Metastatic Breast Carcinoma in the Ovary (tissue), 3 donors: ENCODE results near the gene RBL1.

DNA sequence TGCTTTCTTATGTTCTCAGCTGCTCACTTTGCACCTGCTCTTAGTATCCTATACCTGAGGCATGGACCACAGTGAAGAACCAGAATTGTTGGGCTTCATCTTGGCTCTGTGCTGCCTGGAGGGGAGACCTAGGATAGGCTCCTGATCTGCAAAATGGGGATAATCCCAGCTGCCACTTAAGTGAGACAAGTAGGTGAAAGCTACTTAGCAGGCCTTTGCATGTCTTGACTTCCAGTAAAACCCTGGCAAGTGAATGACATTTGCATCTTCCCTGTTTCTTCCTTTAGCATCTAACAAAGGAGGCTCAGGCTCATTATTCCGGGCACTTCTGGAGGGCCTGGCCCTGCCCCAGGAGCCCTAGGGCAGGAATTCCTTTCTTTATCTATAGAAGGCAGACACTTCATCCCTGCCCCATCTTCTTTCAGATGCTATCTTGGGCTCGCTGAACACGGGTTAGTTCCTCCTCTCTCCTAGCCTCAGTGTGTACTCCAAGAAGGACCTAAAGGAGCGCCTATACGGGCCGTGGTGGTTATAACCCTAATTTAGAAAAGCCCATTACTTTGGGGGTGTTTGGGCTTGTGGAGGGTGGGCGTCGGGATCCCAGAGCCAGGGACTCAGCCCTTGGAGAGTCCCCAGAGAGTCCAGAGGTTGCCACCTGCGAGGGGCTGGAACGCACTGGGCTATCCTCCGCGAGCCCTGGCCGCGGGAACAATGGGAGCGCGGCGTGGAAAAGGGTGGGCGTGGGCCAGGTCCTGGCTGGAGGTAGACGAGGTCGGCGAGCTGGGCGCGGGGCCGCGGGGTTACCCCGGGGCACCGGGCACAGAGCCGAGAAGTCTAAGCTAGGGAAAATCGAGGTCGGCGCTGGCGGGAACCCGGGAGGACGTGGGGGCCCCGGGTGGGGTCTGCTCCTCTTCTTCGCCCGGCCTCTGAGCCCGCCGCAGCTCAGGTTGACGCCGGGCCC, 62.8 kb upstream of the EPB41L1 start:
- PRO-cap, 3 experiments, result peak in 1 of 3 experiments; most common plus-strand start position 479 of the sequence (in 1); most common minus-strand start position 258 of the sequence (in 1)

DNA sequence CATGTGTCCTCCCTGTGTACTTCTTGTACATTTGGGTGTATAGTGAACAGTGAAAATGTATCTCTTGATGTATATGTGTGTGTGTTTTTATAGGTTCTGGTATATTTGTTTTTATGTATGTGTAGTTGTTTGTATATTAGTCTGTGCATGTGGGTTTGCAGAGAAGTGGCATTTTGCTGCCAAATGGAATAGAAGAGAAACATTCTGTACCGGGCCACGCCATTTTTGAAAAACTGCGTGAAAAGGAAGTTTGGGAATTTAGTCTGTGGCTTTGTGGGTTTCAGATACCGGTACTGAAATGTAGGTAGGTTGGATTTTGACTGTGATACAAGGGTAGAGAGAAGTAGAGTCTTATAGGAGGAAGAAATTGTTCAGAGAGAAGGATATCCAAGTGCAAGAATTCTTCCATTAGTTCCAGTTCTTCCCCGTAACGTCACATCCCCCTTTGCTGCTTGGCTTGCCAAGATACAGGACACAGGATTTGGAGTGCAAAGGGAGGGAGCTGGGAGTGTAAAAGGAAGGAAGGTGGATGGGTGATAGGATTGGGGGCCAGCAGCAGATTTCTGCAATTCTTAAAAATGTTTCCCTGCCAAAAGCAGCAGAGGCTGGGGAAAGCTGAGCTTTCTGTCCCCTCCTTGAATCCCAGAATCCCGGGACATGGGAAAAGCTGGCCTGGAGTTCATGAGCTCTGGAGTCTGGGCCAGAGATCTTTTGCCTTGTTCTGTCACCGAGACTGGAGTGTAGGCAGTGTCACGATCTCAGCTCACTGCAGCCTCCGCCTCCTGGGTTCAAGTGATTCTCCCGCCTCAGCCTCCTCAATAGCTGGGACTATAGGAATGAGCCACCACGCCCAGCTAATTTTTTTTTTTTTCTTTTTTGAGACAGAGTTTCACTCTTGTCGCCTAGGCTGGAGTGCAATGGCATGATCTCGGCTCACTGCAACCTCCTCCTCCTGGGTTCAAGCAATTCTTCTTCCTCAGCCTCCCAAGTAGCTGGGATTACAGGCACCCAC, 60.1 kb upstream of the EPB41L1 start:
- PRO-cap, 3 experiments, result peak in 1 of 3 experiments; most common minus-strand start position 650 of the sequence (in 1)

DNA sequence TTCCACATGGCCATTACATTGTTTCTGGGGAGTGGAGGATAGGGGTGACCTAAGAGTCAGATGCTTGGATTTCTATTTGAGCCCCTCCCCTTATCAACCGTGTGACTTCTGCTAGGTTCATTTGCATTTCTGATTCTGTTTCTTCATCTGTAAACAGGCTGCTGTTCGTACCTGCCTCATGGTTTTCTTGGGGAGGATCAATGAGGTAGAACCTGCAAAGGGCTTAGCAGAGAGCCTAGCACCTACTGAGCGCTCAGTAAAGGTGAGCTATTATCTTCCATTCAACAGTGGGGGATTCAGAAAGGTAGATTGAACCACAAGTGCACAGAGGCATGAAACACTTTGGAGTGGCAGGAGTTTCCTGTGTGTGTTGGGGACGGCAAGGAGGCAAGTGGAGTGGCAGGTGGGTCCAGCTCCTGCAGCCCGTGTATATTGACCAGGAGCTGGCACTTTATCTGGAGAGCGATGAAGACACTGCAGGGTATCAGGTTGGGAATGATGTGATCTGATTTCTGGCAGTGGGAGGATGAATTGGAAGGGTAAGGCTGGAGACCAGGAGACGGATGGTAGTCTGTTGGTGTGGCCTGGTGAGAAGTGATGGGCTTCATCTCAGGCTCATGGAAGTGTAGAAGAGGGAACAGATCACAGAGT, 29.1 kb upstream of the EPB41L1 start:
- PRO-cap, 3 experiments, result no peak in any of the 3 experiments

DNA sequence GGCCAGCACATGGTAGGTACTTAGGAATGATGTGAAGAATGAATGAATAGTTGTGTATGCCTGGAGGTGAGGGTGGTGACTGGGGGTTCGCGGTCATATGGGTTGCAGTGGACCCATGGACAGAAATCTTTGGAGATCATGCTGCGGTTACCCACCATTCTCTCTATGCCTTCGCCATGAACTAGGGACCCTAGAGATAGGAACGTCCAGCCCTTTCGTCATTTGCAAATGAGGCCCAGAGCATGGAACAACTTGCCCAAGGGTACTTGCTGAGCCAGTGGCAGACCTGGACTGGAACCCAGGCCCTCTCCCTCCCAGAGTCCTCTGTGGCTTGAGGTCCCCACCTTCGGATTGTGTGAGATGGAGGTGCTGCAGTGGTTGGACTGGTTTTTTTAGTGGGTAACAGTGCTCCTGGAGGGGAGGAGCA, 1.1 kb upstream of the EPB41L1 start:
- PRO-cap, 3 experiments, result peak in 1 of 3 experiments; most common minus-strand start position 353 of the sequence (in 1)

- PRO-cap, 3 experiments, result no peak in any of the 3 experiments
Measured at GRCh38 chr20:36190470-36190878, 35.9 kb downstream of the EPB41L1 start.

- PRO-cap, 3 experiments, result no peak in any of the 3 experiments
Measured at GRCh38 chr20:36229133-36229955, 6.9 kb upstream of the AAR2 start.

DNA sequence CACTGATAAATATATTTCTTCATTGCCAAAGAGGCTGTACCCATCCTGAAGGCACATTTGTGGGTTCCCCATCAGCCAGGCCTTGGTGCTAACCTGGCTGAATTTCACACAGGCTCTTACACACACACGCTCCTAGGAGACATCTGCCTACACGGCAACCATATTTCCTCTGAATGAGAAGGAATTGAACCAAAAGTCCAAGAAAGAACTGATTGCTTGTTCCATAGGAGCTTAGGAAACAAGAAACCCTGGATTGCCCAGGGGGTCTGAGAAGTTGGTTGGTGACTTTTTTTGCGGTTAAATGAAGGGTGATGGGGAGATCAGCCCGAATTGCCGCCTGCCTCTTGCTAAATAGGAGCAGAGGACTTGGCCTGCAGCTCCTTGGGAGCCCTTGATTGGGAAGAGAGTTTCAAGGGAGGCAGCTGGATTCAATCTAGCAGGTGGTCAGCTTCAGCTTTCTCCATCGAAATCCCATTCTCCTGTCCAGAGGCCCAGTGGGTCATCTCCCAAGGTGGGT, 19.7 kb downstream of the AAR2 start:
- PRO-cap, 3 experiments, result no peak in any of the 3 experiments

- PRO-cap, 3 experiments, result no peak in any of the 3 experiments
Measured at GRCh38 chr20:36478807-36479771, 62.2 kb upstream of the MYL9 start.

DNA sequence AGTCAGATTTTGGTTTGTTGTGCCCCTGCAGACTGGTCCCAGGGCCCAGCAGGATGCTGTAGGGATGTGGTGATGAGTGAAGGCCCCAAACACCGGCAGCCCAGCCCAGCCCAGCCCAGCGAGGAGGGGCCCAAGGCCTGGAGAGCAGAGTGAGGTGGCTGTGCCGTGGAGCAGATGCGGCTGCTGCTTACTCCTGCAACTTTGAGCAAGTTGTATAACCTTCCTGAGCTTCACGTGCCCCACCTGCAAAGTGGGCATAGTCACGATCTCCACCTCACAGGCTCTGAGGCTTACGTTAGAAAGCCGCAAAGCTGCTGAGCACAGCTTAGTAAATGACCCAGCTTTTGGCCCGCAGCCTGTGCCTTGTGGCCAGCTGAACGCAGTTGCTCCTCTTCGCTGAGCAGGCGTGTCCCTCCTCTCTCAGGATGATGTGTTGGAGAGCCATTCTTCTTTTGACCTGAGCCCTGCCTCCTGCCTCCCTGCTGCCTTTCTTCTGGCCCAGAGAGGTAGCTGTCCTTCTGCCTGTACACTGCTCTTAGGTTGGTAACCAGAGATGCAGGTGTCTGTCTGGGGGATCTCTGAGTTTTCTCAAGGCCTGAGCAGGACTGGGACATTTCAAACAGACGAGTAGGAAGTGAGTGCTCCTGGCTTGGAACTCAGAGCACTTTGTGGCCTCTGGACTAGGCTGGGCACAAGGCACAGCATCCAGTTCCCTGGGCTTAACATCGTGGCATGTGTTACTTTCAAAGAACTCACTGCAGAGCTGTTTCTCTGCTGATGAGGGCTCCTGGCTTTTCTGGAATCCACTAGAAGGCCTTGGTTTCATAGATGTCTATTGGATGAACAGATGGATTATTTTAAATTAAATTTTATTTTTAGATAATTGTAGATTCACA, 47.5 kb upstream of the MYL9 start:
- PRO-cap, 3 experiments, result no peak in any of the 3 experiments

DNA sequence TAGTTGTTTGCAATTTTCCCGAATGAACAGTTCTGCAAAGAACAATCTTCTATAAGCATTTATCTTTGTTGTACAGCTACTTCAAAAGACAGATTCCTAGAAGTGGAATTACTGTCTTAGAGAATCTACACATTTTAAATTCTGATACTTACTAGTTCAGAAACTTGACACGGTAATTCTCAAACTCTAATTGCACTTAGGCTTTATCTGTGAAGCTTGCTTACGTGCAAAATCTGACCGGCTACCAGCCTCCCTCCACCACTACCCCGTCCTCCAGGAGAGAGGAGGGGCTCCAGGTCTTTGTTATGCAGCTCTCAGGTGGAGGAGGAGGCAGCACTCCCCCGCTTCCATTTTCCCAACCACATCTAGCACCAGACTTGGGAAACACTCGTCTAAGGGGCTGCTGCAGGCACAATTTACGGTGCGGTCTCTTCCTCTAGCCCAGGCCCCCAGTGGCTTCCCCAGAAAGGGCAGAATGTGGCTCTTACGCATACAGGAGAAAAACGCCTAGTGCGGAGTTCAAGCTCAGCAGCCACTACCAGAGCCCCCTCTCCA, 1.8 kb upstream of the TGIF2 start:
- PRO-cap, 3 experiments, result no peak in any of the 3 experiments

GRCh38 chr20:36607712-36608380, 2.3 kb downstream of the RAB5IF start:
- PRO-cap, 3 experiments, result no peak in any of the 3 experiments

DNA sequence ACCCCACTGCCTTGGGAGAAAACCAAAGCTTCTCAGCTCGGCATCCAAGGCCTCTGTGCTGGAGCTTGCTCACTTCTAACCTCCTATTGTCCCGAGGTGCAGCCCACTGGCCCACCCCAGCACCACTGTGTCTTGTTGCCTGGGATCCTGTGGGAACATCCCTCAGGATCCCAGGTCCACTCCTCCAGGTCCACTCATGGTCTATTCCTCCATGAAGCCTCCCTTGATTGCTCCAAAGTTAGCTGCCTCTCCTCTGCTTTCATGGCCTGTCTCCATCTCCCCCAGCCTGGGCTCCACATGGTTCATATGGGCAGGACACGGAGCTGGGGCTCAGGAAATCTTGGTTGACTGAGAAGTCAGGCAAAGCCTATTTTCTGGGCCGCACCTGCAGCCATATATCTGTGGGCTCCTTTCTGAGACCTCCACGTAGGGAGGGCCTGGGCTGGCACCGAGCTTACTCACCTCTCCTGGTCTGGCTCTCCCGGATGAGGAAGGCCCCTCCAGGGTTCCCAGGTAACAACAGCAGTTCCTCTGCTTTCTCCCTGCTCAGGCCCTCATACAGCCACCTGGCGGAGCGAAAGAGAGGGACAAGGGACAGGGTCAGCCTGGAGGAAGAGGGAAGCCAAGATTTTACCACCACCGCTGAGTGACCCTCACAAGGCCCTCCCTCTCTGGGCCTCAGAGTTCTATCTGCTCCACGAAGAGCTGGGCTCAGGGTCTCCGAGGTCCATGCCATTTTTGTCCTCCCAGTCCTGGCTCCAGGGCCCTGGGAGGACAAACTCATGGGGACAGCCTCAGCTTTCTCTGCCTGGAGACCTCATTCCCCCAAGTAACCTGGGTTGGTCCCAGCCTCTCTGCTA, 13.6 kb downstream of the SLA2 start:
- PRO-cap, 3 experiments, result no peak in any of the 3 experiments

DNA sequence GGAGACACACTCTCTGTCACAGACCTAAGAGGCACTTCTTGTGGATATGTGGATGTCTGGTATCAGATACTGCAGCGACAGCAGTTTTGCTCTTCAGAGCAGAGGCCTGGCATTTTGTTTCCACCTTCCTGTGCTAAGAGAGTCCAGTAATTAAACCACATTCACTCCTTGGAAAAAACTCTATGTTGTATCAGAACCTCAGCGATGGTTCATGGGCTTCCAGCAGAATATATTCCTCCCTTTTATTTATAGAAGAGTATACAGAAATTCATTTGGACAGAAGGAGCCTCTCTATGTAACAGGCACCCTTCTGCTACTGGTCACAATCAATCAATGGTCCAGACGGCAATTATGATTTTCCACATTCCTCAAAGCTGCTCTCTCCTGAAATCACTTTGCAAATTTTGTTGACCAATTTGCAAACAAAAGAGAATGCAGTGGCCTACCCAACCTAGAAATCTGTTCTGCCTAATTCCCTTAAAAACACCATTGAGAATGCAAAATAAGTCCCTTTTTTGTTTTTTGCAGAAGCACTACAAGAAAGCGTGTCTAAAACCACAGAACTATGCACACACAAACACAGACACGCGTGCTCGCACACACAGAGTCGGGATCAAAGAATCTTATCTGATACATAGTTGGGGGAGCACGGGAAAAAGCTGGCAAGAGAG, 6.7 kb upstream of the SLA2 start:
- PRO-cap, 3 experiments, result no peak in any of the 3 experiments

GRCh38 chr20:36778436-36779730, 5.3 kb upstream of the DSN1 start:
- PRO-cap, 3 experiments, result no peak in any of the 3 experiments

- PRO-cap, 3 experiments, result no peak in any of the 3 experiments
Measured at GRCh38 chr20:36785968-36786737, 12.6 kb upstream of the DSN1 start.

DNA sequence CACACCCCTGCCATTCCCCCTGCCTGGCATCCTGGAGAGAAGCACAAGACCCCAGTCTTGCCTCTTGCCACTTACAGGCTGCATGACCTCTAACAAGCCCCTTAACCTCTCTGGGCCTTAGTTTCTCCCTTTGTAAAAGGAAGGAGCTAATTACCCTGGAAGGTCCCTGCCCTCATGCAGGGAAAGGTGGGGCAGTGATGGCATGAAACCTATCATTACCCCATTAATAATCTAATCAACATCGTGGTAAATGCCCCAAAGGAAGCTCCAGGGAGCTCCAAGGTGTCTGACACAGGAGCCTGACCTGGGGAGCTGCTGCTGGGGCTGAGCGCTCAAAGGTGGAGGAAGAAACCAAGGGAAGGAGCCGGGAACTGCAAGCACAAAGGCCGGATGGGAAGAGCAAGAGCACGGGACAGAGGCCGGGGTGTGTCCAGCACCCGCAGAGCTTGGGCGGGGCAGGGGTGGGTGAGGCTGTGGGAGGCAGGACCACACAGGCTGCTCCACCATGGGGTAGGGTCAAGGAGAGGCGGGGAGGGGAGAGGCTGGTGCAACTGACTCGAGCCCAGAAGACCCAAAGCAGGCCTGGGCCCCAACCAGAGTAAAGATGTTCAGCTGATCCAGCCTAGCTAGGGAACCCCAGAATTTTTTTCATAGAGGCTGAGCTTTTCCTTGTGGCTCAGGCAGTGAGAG, 9.1 kb downstream of the SOGA1 start:
- PRO-cap, 3 experiments, result no peak in any of the 3 experiments

GRCh38 chr20:36861907-36862862, 1.2 kb downstream of the SOGA1 start:
- PRO-cap, 3 experiments, result peak in 3 of 3 experiments; most common plus-strand start chr20:36862221 (in 3); most common minus-strand start chr20:36862044 (in 1)

DNA sequence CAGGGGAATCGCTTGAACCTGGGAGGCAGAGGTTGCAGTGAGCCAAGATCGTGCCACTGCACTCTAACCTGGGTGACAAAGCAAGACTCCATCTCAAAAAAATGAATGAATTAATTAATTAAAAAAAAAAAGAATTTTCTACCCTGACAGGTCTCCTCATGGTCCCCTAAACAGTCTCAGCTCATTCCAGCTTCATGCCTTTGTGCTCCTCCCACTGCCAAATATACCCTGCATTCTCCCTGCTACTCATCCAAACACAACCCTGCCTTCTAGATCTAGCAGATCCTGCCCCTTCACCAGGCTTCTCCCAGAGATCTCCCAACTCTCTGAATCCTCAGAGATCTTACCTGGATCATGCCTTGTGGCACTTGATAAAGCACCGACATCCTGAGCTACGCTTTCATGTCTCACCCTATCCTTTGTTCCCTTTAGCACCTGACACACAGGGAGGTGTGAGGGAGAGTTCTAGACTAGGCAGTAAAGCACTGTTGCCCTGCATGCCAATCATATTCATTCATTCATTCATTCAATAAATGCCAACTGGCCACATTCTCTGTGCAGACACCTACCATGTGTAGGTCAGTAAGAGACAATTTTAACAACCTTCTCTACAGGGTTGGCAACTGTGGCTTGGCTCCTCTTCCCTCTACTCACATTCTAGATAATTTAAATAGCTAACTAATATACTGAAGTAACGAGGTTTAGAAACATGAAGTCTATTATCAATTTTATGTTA, 21.0 kb downstream of the TLDC2 start:
- PRO-cap, 3 experiments, result no peak in any of the 3 experiments

DNA sequence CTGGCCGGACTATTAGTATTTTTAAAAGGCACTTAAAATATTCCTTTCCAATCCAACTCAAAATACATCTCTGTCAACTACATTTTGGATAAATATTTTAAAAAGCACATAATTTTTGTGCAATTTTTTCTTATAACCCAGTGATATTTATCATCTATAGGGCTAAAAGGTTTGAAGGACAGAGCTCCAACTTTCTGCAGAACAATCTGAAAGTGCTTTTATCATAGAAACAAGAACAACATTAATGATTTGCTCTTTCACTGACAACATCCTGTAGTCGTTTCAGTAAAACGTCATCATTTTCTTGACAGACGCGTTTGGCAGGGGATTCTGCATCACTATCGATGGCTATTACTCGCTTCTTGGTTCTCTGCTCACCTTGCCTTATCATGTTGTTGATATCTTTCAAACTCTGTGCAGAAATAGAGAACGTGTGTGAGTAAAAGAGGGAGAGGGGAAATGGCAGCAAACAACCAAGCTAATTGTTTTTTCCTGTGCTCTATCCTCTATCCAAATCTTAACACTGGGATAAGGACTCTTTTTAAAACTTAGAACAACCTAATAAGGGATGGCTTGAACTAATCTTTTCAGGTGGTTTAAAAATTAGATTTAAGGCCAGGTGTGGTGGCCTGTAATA, 47.1 kb upstream of the SAMHD1 start:
- PRO-cap, 3 experiments, result no peak in any of the 3 experiments

- PRO-cap, 3 experiments, result peak in 3 of 3 experiments; most common plus-strand start chr20:37095800 (in 1); most common minus-strand start chr20:37095997 (in 2)
Measured at GRCh38 chr20:37095424-37096496, at the start of gene RBL1. RBL1 (minus strand) TSS chr20:37095997.